Left cardiac atrium (tissue), 1 donor: ENCODE measurements around a stretch of chr5.

DNA sequence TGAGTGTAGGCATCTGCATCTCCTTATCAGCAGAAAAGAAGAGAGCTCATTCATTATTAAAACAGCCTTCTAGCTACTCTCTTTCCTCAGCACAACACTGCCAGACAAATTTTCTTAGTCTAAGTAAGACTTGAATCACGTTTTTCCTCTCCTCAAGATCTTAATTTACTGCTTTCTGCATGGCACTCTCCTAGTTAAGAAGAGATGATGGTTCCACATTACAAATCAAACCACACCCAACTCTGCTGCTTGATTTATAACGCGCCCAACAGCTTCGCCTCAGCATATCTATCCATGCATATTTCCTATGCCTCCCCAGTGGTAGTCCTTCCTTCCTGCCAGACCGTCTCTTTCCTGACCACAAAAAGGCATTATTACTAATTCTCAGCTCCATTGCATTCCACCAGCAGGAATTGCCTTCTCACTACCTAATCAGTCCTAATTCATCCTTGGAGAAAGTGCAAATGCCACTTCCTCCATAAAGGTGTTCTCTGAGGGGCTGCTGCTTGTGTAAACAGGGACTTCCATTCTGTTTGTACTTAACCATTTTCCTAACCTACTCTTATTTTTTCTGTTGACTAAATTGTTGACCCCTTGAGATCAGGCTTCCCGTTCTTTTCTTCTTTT lies 95.0 kb upstream of the CAST start:
- PRO-cap: no peak

GRCh38 chr5:96702956-96704010 lies 41.1 kb downstream of the CAST start:
- PRO-cap: no peak

DNA sequence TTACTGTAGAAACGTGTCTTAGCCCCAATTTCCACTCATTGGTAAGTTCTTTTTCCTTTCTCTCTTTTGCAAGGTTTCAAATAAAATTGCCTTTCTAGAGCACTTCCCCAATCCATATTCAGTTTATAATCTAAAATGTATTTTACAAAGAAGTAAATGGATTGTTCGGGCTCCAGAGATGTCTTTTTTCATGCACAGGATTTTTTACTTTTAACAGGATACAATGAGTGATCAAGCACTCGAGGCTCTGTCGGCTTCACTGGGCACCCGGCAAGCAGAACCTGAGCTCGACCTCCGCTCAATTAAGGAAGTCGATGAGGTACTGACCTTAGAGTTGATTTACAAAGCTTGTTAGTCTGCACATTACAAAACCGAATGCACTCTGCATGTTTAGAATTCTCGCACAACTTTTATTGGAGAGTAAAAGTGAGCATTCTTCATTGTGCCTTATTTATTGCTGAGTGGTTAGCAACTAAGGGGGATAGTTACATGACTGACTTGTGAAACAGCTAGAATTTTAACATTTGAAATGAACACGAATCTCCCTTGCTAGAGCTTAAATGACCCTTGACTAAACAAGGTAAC lies 65.2 kb downstream of the ERAP1 start:
- PRO-cap: no peak

- PRO-cap: no peak
Measured at GRCh38 chr5:96933765-96934226, 2.1 kb upstream of the LNPEP start.

DNA sequence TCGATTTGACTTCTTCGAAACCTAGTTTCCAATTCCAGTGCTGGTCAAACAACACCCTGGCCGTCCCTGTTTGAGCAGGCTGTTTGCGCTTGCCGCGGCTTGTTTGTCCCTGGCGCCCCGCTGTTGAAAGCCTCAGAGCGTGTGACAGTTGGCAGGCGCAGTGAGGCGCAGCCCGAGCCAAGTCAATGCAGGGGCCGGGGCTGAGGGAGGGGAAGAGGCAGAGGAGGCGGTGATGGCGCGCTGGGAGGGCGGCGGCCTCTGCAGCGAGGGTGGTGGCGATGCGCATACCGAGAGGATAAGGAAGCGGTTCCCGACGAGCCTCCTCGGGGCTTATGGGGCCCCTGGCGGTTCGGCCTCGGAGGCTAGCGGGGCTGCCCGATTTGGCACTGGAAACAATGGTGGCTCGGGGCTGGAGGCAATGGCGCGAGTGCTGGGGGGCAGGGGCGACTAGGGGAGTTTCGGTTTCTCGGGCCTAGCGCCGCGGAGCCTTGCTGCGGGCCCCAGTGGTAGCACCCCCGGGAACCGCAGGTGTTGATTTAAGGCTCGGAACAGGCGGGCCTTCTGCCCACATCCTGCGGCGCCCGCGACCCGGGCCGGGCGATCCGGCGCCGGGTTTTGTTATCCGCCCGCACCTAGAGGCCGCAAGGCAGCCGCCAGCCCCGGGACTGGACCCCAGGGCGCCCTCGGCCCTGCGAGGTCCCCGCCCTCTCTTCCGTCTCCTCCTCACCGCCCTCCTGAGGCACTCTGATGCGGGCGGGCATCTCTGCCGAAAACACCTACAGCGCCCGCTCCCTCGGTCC lies 1.0 kb upstream of the LNPEP start:
- PRO-cap: bidirectional peak, plus-strand start at position 220 of the sequence, minus-strand start at position 125 of the sequence; bidirectional peak, plus-strand start at position 747 of the sequence, minus-strand start at position 595 of the sequence

DNA sequence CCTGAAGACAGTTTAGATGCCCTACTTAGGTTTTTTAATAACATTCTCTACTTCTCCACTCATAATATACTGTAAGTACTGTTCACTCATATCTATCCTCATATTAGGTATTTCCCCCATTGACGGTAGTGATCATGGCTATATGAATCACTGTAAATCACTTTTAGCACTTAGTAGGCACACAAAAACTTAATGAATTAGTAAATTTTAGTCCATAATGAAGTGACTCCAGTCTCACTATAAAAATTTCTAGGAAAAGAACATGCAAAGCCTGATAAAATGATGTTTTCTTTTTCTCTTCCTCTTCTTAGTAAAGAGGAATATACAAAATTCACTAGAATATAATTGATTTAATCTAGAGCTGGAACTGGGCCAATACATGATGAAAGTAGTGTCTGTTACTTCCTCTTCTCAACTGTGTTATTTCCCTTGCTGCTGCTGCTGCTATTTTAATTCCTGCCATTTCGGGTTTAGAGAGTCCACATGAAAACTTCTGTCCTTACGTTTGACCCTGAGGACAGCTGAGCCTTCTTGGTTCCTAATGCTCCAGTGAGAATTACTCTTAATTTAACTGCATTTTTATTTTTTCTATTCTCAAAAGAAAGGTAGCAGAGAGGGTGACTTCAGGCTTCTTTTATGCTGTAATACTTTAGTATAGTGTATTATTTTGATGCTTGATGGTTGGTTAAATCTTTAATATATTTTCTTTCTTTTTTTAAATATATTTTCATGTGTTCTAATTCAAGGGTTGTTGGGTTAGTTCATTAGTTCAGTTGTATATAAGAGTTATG lies 73.6 kb downstream of the LNPEP start:
- PRO-cap: no peak

DNA sequence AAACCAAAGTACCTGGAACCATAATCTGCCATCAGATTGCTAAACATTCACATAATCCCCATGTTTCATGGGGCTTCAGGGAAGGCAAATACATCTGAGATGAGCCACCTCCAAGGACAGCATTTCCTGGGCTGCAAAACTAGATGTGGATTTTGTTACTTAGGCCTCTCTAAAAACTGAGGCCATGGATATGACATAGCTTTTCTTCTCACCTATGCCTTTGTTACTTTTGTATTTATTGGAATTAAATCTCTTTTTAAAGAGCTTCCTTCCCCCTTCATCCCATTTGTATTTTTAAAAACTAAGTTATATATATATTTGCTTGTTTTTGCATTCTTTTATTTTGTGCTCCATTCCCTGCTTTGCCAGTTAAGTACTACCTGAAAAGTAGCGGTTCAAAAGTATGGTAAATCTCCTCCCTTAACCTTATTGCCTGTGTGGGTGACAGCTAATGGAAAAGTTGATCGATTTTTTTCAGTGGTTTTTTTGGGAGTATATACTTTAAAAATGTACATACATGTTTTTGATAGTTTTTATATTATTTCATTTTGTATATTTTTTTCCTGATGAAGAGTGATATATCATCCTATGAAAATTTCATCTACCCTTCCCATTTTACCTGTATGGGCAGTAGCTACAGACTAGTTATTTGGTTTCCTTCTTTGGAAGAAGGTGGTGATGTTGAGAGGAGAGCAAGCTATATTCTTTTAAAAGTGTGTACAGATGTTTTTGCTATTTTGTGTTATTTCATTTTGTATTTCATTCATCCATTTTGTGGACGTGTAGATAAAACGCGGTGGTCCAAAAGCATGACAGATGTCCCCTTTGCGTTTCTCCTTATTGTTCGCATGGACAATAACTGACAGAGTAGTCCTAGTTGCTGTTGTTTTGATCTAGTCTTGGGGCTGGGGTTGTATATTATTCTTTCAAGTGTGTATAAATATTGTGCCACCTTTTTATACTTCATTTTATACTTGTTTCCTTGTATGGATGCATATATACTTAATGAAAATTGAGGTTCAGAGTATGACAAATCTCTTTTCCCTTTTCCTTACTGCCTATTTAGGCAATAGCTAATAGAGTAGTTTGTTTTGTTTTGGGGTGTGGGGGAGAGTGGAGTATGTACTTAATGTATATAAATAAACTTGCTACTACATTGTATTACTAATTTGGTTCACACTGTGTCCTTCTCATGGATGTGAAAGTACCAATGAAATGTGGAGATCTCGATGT lies 96.5 kb downstream of the LNPEP start:
- PRO-cap: no peak

DNA sequence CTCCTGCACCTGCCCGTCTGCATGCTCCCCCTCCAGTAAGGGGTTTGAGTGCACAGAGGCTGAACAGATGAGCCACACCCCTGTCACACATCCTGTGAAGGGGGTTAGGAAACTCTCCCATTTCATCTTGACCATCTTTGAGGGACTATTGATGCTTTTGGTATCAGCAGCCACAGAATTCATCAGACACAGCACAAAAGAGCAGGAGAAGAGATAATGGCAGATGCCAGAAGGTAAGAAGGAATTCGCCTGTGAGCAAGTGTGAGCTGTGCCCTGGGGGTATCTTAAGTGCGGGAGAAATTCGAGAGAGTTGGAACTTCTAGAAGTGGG lies 68.8 kb downstream of the LIX1 start:
- PRO-cap: no peak

GRCh38 chr5:97193403-97194103 lies 10.5 kb upstream of the RIOK2 start:
- PRO-cap: no peak

DNA sequence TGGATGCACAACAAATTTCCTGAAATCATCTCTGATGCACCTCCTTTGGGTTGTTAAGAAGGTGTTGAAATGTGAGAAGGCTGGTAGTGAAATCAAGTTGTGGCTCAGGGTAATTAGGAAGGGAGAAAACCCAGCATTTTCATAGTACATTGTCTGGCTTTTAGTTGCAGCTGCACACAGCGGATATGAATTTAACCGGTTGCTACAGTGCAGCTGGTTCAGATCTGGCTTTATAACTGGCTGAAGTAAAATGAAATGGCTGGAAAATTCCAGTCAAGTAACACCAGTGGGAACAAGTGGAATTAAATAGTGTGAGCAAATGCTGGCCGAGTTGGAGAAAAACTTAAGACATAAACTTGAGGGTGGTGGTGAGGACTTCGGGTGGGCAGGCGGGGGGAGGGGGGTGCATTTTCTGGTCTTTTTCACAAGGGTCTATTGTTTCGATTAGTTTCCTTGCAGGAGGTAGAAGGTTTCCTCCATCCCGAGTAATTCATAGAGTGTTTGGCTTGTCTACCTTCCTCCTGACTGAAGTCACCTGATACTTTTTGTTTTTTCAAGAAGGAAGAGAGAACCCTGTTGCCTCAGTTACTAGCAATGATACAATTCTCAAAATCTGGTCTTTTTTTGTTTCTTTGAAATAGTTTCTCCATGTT lies 17.8 kb downstream of the RGMB start:
- PRO-cap: no peak

GRCh38 chr5:98927685-98928587 lies 871 bp downstream of the CHD1 start:
- PRO-cap: bidirectional peak, plus-strand start at chr5:98928537, minus-strand start at chr5:98928449

DNA sequence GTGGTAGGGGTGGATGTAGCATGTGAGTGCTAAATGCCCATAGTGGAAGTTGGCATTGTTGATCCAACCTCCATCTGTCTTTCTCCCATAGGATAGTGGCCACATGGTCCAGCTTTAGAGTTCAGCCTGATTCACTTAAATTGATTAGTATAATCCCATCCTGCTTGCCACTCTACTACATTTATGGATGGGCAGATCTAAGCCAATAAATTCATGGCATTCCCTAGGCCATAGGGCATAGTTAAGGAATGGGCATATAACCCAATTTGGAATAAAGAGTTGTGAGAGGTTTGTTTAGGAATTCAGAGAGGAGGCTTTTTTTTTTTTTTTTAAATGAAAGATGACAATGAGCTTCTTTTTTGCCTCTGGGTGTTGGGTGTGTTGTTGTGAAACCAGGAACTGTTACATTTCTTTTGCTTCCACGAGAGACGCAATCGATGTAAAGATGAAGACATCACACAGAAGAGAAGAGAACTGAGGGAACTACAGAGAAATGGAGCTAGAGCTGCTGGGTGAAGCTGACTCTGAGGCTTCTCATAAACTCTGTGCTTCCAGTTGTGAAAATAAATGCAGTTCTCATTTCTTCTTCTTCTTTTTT lies 12.5 kb upstream of the CHD1 start:
- PRO-cap: no peak

DNA sequence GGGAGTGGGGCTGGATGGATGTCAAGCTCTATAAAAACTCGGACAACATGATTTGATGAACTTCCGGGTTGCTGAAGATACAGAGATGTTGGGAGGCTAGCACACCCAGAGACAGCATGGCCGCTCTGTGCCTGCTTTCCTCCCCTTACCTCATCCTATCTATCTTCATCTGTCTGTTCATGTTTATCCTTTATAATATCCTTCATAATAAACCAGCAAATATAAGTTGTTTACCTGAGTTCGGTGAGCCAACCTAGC lies 18.7 kb upstream of the CHD1 start:
- PRO-cap: no peak

DNA sequence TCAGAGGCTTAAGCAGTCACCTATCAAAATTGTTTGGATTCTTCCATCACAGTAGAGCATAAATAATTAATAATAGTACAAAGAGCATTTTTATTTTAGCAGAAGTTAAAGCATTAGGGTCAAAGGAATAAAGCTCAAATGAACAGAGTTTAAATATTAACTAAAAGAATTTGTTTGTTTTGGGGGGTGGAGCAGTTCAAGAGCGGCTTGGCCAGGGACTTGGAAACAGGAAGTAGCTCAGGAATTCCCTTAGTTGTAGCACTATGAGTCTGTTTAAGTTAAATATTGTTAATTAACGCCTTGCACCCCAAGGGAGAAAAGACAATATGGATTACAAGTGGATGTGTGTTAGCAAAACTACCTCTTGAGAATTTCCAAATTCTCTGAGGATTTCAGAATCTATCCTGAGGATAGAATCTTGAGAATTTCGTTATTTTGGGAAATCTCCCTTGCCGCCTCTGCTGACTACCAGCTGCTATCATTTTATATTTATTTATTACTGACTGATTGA lies 96.5 kb upstream of the CHD1 start:
- PRO-cap: no peak

GRCh38 chr5:100899796-100900151 lies 3.3 kb downstream of the ST8SIA4 start:
- PRO-cap: no peak

DNA sequence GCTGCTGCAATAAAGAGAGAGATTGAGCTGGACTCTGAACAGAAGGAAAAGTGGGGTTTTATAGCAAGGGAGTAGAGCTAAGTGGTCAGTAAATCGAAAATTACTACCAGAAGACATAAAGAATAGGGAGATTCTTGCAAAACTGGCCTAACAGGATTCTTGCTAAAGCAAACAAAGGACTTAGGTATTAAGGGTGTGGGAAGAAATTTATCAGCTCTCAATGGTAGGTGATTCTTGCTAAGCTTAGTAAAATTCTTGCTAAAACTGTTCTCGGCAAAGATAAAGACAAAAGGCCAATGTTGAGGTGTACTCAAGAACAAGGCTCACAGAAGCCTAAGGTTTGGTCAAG lies 300.5 kb downstream of the SLCO4C1 start:
- PRO-cap: no peak

DNA sequence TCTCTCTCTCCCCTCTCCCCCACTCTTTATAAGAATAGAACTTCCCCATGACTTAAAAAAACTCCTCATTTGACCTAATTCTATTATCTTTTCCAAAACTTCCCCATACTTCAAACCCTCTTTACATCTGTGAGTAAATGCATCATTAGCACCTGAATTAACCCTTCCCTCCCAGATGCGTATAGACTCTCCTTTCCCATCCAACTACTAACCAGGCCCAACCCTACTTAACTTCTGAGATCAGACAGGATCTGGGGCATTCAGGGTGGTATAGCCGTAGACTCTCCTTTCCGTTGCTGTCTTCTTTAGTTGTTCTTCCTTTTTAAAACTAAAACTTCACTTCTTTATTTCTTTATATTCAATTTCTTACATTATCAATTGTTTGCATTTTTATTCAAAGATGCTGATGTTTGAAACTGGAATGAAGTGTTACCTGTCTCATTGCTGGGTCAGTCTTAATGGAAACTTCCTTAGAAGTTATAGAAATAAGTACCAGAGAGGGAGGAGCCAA lies 165.2 kb downstream of the SLCO4C1 start:
- PRO-cap: no peak

DNA sequence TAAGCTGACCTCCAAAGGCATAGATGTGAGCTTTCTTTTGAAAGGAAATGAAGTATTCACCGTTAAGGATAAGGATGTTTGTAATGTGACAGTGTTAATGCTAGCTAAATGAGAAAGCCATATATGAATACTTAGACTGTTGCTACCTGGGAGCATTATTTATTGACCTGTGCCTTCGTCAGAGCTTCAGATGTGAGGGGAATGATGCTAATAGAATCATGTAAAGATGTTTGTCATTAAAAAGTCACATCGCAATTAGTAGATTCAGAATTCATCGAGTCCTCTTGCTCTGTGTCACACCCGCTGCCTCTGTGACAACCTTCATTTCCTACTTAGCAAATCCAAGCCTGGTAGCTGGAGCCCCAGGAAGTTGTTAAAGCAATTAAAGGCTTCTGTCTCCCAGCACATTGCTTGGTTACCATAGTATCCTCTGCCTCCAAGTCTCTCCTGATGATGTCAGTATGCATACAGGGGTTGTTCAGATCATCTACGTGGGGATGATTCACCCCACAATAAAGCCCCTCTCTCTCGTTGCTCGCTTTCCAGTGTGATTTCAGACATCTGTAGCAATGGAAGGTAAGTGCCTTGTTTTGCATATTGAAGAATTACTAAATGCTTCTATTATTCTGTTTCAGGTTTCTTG lies 52.7 kb downstream of the PAM start:
- PRO-cap: no peak

DNA sequence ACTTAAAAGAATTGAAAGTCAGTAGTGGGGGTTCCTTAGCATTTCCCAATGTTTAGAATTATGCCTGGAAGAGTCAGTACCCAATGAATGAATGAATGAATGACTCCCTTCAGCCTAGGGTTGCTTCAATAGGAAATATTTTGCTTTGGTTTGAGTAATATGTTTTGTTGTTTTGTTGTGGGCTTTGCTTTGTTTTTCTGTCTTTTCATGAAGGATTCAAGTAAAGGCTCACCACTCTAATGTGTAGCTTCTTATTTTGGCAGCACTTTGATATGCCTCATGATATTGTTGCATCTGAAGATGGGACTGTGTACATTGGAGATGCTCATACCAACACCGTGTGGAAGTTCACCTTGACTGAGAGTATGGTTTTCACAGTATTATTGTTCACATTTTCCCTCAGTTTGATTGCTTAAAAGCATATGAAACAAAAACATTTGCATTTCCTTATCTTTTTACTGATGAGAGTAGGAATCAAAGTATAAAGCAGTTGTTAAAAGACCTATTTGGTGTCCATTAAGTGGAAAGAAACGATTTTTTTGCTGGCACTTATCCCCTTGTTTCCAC lies 102.8 kb downstream of the GIN1 start:
- PRO-cap: no peak

DNA sequence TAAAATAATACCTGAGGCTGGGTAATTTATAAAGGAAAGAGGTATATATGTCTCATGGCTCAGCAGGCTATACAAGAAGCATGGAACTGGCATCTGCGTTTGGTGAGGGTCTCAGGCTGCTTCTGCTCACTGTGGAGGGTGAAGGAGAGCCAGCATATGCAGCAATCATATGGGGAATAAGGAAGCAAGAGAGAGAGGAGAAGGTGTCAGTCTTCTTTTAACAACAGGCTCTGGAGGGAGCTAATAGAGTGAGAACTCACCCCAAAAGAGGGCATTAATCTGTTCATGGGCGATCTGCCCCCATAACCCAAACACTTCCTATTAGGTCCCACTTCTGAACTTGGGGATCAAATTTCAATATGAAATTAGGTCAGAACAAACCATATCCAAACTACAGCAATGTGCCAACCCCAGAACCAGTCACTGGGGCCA lies 84.5 kb downstream of the GIN1 start:
- PRO-cap: no peak